HGPS cell (cell line): ENCODE measurements around the genes MANEAL and AKIRIN1.

GRCh38 chr1:37793614-37794369 lies at the start of gene MANEAL:
Gene MANEAL, plus strand, starts transcription at chr1:37793847.
- RRBS = 3% methylated on average over 29 of the region's 92 CpGs

GRCh38 chr1:37976700-37977443 lies 12.9 kb downstream of the SF3A3 start:
- RRBS = no CpG with 5 or more reads among the region's 5 CpGs

GRCh38 chr1:38004394-38005229 lies 702 bp downstream of the FHL3 start:
- RRBS = 3% methylated on average over 18 of the region's 39 CpGs

DNA sequence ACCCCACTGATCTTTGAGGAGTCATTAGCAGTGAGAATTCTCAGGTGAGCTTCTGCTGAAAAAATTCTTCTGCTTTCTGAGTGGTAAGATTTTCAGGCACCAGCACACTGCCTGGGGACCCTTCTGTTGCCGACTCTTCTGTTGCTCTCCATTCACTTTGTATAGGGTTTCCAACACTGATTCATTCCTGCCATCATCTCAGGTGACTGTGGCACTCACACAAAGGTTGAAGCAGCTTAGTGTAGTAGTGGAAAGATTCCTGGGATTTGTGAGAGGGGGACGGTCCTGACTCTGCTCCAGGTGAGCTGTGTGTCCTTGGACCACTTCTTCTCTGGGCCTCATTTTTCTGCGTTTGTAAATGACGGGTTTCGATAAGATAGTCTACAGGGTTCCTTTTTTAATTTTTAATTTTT lies 9.4 kb downstream of the UTP11 start:
- RRBS = no CpG with 5 or more reads among the region's 5 CpGs

GRCh38 chr1:38029966-38030537 lies 16.5 kb downstream of the POU3F1 start:
- RRBS = no CpG with 5 or more reads among the region's 9 CpGs

DNA sequence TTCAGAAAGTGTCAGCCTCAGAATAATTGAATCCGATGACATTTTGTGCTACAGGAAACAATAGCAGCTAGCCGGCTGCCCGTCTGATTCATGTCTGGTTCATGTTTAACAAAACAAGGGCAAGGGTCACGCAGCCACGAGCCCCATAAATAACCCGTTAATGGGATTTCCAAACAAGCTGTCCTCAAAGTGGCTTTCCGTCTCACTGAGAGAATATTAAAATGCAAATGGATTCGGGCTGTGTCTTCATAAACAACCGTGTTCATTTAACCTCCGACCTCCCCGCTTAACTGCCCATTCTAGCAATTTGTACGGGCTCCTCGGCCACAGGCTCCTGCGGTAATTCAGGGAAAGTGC lies 200.3 kb upstream of the POU3F1 start:
- RRBS = no CpG with 5 or more reads among the region's 14 CpGs

DNA sequence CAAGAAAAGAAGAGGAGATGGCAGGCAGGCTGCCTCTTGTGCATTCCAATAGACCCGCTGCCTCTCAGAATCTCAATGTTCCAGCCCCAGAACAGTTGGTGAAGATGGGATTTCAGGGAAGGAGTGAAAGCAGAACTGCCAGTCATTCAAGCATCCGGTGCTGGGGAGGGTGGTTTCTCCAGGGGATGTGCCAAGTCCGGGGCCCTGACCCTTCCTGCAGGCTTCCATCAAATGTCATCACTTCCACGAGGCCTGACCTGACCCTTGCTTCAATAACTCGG lies 386.5 kb upstream of the POU3F1 start:
- RRBS = no CpG with 5 or more reads among the region's 5 CpGs

DNA sequence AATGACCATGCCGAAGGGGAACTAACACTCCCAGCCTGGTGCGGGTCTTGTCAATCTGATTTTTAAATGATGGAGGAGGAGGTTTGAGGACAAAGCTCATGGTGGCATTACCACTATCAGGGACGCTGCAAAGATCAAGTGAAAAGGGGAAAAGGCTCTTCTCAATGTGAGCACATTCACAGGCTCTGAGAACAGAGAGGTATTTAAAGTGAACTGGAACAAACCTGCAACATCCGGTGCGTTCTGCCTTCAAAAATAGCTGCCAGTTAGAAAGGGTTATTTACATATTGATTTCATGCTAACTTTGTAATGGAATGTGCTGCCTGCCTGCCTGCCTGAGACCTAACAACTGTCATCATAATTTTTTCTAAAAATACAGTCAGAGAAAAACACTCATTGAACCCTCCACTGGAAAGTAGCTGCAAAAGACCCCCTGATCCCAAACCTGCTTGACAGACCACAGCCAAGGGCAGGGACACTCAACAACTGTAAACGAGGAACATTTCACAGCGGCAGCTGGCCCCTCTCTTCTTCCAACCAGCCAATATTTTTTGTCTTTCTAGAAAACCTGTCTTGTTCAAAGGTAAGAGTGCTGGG lies 384.2 kb downstream of the RRAGC start:
- RRBS = no CpG with 5 or more reads among the region's 7 CpGs

- RRBS = no CpG with 5 or more reads among the region's 8 CpGs
These were observed 377.3 kb downstream of the RRAGC start for GRCh38 chr1:38482250-38482790.

DNA sequence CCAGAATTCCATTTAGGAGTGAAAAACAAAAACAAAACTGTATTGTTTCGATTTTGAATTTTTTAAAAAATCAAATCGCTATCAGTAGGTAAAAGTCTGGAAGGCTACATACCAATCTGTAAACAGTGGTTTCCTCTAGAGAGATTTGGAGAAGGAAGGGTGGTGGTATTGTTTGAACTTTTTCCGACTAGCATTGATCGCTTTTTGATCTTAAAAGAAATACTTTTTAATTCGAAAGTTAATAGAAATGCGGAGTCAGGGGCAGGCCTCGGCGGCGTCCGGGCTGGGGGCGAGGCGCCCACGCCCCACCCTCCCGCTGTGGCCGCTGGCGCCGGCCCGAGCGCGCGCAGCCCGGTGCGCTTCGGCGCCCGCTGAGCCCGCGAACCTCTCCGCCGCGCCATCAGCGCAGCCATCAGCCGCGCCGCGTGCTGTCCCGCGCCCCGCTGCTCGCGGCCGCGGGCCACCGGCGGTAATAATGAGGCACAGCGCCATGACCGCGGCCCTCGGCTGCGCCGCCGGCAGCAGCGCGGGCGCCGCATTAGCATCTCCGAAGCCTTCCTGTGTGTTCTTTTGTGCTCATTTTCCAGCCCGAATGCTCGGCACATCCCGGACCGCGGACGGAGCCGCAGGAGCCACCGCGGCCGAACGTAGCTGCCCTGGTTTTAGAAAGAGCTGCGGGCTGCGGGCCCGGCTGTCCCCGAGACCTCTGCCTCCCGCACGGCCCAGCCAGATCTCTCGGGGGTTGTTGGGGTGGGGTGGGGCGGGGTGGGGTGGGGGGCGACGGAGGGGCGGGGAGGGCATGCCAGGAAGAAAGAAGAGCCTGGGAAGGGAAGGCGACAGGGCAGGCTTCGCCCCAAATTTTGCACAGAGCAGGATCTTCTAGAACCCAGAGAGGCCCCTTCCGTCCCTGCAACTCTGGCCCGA lies 55.5 kb downstream of the RRAGC start:
- RRBS = 2% methylated on average over 48 of the region's 83 CpGs

- RRBS = 1% methylated on average over 26 of the region's 48 CpGs
These were observed at the start of gene AKIRIN1 for GRCh38 chr1:38990753-38991414. Gene AKIRIN1, plus strand, starts transcription at chr1:38991276.

DNA sequence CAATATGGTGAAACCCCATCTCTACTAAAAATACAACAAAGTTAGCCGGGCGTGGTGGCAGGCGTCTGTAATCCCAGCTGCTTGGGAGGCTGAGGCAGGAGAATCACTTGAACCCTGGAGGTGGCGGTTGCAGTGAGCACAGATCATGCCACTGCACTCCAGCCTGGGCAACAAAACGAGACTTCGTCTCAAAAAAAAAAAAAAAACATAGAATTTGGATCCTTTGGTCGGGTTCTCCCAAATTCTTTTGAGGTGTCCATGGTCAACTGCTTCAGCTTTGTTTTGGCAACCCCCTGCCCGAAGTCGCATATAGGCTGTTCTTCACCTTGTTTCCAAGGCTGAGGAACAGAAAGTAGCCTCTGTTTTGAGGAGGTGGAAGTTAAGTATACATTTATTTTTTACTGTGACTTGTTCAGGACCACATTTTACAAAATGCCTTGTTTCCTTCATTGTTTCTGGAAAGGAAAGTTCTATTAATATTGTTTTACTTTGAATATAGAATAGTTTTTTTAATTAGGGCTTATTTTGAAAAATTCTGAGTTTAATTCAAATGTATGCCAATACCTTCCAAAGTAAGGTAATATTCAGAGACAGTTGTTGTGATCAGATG lies 14.1 kb downstream of the AKIRIN1 start:
- RRBS = no CpG with 5 or more reads among the region's 9 CpGs

DNA sequence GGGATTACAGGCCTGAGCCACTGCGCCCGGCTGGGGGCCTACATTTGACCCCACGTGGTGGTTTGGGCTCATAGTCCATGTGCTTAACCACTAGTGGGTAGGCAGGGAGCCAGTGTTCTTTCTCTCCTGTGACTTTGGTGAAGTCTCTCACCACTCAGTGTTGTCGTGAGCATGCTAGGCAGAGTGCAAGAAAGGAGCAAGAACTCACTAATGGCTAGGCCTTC lies 615 bp upstream of the NDUFS5 start:
- RRBS = no CpG with 5 or more reads among the region's 4 CpGs

GRCh38 chr1:39213938-39215009 lies 9.8 kb downstream of the MACF1 start:
- RRBS = no CpG with 5 or more reads among the region's 8 CpGs

- RRBS = no CpG with 5 or more reads among the region's 9 CpGs
These were observed 10.6 kb downstream of the MACF1 start for GRCh38 chr1:39215010-39215598.

- RRBS = no CpG with 5 or more reads among the region's 2 CpGs
These were observed 11.9 kb downstream of the MACF1 start for GRCh38 chr1:39216311-39216871.

GRCh38 chr1:39268007-39268717 lies 63.7 kb downstream of the MACF1 start:
- RRBS = no CpG with 5 or more reads among the region's 12 CpGs

DNA sequence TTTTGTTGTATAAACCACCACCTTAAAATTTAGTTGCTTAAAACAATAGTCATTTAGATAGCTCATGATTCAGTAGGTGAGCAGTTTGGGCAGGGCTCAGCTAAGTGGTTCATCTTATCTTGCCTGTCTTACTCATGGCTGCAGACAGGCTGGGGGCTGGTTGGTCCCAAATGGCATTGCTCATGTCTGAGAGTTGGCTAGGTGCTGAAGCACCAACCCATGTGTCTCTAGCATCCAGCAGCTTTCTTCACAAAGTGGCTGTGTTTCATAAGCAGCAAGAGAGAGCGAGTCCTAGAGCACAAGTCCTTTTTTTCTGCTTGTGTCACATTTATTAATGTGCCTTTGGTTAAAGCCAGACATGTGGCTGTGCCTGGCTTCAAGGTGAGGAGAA lies 91.5 kb downstream of the MACF1 start:
- RRBS = no CpG with 5 or more reads among the region's 1 CpG

DNA sequence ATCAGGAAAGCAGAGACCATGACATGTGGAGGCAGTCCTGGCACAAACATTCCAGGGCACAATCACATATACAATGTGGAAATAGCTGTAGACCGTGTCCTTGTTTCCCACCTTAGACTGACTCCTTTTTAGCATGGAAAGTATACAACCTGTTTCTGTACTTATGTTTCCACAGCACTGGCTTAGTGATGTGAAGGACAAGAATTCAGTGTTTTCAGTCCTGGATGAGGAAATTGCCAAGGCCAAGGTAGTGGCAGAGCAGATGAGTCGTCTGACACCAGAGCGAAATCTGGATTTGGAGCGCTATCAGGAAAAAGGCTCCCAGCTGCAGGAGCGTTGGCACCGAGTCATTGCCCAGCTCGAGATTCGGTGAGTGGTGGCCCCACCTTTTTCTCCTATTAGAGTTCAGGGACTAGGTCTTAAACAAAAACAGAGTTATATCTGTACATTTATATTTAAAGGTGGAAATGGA lies 112.6 kb downstream of the MACF1 start:
- RRBS = no CpG with 5 or more reads among the region's 8 CpGs

DNA sequence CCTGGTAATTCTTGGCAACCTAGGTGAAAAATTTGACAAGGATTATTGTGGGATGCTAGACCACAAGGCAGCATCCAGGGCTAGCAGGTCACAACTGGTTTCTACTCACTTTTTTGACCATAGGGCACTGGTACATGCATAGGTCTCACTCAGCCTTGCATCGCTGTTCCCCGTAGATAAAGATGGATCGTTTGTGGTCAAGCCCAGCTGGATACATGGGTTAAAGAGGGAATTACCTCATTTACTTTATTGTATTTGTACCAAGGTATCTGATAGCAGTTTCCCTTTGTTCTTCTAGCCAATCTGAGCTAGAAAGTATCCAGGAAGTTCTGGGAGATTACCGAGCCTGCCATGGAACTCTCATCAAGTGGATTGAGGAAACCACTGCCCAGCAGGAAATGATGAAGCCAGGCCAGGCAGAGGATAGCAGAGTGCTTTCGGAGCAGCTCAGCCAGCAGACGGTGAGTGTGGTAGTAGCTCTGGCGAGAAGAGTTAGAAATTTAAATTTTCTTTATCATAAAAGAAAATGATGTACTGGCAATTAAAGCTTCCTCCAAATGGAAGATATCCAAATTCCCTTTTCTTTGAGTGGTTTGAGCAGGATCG lies 113.8 kb downstream of the MACF1 start:
- RRBS = no CpG with 5 or more reads among the region's 8 CpGs